Diencephalon (tissue), 2 donors: ENCODE results near the gene ENSG00000283536.

- RAMPAGE, long total RNA: no peak
Observed at GRCh38 chr12:53073866-53074402, 5.3 kb downstream of the SPRYD3 start.

GRCh38 chr12:53113301-53113889, 10.1 kb downstream of the SOAT2 start:
- RAMPAGE, long total RNA: no peak

GRCh38 chr12:53170176-53170740, 10.3 kb upstream of the ZNF740 start:
- RAMPAGE, long total RNA: no peak

GRCh38 chr12:53173148-53173519, 7.4 kb upstream of the ZNF740 start:
- RAMPAGE, long total RNA: no peak

DNA sequence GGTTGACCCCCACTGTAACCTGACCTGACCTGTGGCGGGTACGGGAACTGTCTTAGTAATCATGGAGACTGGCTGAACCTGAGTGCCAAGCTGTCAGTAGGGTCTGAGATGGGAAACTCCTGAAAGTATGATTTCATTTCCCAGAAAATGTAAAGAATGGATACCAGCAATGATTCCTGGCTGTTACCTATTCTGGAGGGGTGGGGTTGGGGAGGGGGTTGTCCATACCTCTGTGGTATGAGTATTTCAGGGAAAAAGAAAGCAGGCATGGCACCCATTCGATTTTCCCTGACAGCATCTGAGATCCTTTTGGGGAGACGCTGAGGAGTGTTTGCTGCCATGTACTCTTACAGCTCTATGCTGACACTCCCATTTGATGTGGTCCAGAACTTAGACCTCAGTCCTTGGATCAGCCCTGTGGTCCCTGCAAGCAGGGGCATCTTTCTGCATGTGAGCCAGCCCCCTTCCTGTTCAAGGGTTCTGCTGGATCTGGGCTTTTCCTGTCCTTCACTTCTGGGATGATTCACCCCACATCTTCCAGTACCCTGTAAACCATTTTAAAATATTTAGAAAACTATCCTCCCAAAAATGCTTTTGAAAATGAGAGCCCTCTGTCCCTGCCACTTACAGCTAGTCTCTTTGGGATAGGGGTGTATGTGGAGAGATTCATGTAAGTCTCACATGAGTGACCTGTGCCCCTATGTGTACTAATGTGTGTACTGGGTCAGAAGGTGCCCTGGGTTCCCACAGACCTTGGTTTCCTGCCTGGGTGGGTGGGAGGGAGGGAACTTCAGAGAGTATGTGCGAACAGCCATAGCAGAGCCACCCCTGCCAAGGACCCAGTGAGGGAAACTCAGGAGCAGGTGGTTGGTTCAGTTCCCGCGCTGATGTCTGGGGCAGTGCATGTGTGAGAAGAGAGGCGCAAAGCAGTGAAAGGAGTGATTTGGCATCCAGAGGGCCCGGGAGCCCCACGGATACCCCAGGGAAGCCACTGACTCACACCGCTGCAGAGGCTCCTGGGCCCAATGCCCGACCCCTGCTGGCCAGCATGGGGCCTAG, 8.9 kb upstream of the CSAD start:
- RAMPAGE, long total RNA: no peak

DNA sequence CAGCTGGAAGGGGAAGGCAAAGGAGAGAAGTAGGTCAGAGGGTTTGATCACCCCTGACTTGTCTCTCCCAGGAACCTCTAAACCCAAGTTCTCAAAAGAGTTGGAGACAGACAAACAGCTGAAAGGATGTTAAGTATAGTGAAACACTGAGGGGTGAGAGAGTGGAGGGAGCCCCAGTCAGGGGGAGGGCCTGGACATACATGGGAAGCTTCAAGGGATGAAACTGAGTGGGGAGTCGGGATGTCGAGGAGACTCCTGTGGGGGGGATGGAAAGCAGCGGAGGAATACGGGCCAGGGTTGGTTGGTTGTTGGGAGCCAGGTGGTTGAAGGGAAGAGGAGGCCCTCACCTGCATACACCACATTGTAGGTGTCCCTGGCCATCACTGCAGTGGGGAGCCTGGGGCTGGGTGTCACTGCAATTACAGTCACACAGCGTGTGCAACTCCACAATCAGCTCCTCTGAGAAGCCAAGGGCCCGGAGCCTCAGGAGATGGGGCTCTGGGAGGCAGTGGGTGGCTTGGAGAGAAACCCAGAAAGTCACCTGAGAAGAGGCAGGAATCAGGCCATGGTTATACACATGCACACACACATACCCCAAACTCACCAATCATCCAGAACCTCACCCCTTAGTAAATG, 12.8 kb upstream of the CSAD start:
- RAMPAGE, long total RNA: no peak

DNA sequence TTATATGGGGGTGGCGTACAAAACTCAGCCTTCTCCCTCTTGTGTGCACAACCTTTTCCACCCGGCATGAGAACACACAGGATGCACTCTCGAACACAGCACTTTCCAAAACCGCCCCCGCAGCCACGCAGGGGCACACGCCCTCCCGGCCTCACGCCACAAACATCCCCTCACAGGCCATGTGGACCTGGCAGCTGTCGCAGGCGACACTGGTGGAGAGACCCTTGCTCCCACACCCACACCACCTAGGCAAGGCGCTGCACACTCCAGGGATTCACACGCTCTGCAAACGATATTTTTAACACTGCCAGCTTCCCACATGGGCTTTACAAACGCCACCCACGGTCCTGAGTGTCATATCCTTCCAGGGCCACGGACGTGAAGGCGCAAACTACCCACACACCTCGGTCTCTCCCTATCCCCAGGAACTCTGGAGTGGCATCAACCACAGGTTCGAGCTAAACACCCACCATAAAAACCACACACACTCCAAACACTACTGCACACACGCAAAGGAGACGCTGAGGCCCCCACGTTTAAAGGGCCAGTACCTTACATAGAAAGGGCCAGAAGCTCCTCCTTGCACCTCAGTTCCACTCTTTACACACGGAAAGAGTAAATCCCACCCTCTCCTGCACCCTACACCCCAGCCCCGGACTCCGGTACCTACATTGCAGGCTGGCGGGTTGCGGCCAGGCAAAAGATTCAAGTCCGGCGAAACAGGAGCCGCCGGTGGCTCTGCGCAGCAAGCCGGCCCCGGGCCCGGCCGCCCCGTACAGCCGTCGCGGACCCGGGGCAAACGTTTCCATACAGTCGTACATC, 12.4 kb upstream of the ITGB7 start:
- RAMPAGE, long total RNA: no peak

GRCh38 chr12:53223983-53224311, 8.1 kb downstream of the RARG start:
- RAMPAGE, long total RNA: no peak

- RAMPAGE, long total RNA: no peak
Observed at GRCh38 chr12:53234026-53234749, 2.2 kb upstream of the RARG start.

- RAMPAGE, long total RNA: no peak
Observed at GRCh38 chr12:53241761-53242037, at the start of gene ENSG00000283536. Gene ENSG00000283536, plus strand, starts transcription at chr12:53241900.

GRCh38 chr12:53252457-53253205, 736 bp downstream of the MFSD5 start:
- RAMPAGE, long total RNA: no peak

DNA sequence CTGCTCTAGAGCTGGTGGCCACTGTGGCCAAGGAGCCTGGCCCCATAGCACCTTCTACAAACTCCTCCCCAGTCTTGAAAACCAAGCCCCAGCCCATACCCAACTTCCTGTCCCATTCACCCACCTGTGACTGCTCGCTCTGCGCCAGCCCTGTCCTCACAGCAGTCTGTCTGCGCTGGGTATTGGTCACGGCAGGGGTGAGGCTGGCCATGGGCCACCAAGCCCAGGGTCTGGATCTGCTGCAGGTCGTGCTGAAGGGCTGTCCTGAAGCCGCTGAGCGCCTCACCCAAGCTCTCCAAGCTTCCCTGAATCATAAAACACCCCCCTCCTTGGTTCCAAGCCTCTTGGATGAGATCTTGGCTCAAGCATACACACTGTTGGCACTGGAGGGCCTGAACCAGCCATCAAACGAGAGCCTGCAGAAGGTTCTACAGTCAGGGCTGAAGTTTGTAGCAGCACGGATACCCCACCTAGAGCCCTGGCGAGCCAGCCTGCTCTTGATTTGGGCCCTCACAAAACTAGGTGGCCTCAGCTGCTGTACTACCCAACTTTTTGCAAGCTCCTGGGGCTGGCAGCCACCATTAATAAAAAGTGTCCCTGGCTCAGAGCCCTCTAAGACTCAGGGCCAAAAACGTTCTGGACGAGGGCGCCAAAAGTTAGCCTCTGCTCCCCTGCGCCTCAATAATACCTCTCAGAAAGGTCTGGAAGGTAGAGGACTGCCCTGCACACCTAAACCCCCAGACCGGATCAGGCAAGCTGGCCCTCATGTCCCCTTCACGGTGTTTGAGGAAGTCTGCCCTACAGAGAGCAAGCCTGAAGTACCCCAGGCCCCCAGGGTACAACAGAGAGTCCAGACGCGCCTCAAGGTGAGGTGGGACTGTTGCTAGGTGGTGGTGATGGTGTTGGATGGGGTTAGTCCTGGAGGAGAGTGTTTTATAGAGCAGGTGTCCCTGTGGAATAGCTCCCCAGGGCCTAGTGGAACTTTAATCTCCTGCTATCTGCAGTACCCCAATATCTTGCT, 9.0 kb upstream of the PFDN5 start:
- RAMPAGE, long total RNA: no peak

DNA sequence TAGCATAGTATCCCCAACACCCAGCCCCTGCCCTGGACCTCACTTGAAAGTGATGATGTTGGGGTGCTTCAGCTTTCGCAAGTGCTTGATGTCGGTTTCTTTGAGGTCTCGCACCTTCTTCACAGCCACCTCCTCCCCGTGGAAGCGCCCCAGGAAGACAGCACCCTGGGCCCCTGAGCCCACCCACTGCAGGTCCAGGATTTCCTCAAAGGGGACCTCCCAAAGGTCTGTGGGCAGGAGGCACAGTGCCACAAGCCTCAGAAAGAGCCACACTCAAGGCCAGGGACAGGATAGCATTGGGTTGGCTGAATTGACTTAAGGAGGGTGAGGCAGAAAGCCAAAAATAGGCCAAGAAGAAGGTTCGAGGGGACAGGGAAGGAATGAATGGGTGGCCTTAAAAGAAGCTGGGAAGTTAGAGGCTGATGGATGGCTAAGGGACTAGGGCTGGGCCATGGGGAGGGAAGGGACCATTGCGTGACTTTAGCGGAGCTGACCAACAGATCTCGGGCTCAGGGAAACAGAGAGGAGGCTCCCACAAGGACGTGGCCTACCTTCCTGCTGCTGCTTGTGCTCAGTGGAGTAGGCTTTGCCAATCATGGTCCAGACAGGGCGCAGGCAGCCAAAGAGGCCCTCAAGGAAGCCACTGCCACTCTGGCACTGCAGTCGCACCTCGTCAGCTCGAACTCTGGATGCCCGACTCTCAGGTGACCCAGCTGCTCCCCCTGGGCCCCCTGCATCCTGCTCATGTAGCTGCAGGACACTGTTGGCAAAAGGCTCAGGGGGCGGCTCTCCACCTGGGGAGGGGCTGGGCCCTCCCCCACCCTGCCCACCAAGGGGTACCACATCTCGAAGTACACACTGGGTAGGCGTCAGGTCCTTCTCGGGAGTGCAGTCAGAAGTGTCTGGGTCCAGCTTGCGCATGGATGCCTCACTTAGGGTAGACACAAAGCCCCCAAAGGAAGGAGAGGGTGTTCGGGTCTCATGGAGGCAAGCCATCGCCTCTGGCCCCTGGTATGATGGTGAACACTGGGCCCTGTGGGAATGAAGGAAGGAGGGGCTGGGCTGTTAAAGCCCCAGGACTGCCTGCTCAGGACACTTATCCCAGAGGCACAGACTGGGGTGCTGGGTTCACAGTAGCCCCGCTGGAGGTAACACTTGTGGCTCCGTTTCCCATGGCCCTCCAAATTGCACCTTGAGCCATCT, 12.5 kb downstream of the MAP3K12 start:
- RAMPAGE, long total RNA: no peak

DNA sequence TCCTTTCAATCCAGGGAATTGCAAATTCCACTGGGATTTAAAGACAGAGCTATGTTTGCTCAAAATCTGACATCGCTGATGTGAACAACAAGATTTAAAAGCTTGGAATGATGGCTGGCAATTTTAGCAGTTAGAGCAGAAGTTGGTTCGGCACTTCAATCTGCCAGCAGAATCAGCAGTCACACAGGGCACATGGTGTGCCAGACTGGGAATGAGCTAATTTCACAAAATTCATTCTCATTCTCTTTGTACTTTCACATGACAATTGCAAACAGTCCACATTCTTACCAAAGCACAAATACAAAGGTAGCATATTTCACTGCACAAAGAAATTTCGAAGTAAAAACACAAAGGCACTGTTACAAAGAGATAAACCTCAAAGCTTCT, 34.2 kb downstream of the ATF7 start:
- RAMPAGE, long total RNA: no peak

GRCh38 chr12:53976392-53976876, 3.5 kb downstream of the HOXC11 start:
- RAMPAGE, long total RNA: no peak

DNA sequence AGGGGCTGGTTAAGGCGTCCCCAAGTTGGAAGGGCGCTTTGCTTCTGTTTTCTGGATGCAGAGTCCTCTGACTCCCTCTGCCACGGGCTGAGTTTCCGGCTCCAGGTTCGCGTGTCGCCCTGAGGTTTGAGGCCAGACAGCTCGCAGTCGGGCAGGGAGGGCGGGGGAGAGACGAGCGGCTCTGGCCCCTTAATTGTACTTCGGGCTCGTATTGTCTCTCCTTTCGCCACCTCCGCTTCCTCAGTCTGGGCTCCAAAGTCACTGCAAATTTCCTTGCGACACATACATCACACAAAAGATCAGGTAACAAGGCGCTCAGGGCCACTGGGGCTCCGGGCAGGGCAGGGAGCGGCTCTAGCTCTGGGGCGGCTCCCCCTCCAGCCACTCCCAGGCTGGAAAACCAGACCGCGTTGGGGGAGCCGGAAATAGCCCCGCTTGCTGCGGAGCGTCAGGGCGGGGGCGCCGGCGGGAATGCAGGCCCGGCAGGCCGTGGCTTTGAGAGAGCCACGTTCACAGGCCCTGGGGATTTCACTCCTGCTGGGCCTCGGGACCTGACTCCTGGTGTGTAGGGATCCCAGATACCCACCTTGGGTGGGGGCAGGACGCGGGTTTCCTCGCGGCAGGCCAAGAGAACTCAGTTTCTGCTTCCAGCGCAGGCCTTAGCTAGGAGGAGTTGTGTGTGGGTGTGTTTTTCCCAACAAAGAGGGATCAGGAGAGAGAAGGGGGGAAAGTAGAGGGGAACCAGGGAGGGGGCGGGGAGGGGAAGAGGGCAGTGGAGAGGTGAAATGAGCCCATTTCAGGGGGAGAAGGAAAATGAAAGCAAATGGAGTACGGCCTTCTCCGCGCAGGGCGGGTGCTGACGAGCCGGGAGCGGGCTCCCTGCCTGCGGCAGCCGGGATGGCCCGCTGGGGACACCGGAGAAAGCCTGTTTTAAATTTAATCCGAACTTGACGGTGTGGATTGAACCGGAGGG, 4.4 kb upstream of the HOXC9 start:
- RAMPAGE, long total RNA: no peak

GRCh38 chr12:53997711-53998330, 2.1 kb upstream of the HOXC9 start:
- RAMPAGE, long total RNA: no peak

- RAMPAGE, long total RNA: no peak
Observed at GRCh38 chr12:54020930-54021588, 7.2 kb upstream of the HOXC6 start.

DNA sequence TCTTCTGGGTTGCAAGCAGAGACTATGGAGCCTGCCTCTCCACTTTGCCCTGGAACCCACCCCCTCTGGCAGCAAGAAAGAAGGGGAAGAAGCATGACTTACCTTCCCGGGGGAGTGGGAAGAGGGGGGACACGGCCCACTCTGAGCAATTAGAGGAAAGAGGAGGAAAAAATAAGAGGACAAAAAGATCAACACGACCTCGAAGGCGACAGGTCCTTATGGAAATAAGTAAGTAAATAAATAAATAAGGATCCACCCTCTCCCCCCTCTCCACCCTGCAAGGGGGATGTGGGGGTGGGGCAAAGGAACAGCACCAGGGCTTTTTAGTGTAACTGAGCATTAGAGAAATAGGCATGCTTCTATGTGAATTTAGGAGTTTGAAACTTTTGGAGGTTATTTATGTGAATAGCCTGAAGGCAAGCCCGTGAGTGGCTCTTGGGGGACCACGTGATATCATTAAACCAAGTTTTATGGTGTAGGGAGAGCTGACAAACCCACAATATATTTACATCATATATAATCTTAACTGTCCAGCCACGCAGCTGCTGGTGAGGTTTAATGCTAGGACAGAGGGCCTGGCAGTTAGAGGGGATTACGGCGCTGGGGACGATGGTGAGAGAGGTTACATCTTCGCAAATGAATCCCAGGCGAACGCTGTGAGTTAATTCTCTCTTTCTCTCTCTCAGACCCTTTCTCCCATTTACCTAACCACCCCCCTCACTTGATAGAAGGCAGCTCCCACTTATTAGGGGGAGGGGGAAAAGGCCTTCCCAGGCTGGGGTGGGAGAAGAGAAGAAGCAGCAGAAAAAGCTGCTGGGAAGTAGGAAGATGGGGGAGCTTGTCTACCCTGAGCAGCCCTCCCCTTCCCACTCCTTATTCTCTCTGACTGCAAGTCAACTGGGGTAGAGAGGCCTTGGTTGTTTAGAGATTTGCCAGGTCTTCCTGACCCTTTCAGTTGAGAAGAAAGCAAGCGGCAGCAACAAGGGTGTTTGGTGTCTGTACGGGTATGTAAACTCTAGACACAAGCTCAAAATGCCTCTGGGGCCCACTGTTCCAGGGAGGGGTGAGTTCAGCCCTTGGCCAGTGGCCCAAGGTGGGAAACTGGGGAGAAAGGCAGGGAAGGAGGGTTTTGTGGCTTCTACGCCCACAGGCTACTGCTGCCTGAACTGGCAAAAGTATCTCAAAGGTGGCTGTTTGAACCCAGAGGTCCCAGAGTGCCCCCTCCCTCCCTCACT, 4.9 kb downstream of the HOXC5 start:
- RAMPAGE, long total RNA: no peak

DNA sequence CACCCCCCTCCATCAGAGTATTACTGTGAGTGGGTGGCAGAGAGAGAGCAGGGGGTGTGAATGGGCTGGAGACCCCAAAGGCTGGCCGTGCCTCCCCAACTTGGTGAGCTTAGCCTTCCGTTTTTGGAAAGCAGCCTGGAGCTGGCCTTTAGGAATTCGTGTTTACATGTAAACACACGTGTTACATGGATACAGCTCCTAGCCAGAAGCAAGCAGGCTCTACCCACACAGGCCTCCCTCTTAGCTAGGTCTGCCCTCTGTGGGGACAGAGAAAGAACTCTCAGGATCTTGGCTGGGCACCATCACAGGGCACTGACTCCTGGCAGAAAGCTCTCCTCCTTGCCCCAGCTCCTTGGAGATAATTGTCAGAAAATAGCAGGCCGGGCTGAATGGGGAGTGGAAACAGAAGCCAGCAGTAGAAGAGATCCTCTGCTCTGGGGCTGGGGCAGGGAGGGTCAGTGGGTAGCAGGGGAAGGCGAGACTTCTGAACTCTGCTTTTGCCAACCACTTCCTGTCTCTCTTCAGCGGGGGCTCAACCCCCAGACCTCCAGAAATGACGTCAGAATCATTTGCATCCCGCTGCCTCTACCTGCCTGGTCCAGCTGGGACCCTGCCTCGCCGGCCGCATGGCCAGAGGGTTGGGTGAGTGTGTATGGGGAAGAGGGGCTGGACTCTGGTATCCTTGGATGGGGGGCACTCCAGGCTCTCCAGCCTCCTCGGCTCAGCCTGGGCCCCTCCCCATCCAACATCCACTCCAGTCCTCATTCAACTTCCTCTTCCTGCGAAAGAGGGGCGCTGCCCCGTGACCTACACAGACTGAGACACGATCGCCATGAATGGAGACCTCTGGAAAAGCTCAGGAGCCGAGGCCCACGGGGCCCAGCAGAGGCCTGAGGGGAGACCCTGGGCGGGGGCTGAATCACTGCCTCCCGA, 734 bp upstream of the HOXC4 start:
- RAMPAGE, long total RNA: no peak